Osteocyte (in vitro differentiated cells): ENCODE results near the genes CFC1 and LYPD1.

- PRO-cap: bidirectional peak, plus-strand start at chr2:130391398, minus-strand start at chr2:130391211; unidirectional peak, minus-strand start at chr2:130391800
These were observed 35.4 kb downstream of the PTPN18 start for GRCh38 chr2:130390869-130392019.

DNA sequence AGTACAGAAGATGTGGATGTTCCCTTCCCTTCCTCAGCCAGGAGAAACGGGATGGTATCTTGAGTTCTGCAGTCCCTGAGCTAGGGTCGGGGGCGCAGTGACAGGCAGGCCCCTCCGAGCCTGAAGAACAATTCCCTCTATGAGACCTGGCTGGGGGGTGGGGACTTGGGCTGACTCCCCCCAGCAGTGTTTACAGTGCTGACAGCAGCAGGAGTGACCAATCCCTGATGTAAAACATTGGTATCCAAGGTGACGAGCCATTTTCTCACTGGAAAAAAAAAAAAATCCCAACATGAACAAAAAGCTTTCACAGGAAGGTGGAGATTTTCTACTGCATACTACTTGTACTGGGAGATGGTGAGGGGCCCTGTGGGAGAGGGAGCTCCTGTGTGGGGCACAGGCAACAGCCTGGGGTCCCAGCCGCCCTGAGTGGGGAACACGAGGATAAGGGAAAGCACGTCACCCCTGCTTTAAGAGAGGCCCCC is at the start of gene CFC1:
Gene CFC1, minus strand, starts transcription at position 166 of the 485 bp plus-strand sequence.
- PRO-cap: no peak

DNA sequence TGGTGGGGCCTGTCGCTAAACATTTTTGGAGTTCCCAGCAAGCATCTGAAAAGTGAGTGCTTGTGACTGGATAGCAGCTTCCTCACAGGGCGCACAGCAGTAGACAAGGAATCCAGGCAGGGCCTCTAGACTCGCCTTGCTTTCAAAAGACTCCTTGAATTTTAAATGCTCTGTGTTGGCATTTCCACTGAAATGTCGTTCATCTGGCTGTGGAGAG is 126.3 kb downstream of the FAM168B start:
- PRO-cap: no peak

GRCh38 chr2:131127774-131128830 is 23.0 kb downstream of the PLEKHB2 start:
- PRO-cap: no peak

DNA sequence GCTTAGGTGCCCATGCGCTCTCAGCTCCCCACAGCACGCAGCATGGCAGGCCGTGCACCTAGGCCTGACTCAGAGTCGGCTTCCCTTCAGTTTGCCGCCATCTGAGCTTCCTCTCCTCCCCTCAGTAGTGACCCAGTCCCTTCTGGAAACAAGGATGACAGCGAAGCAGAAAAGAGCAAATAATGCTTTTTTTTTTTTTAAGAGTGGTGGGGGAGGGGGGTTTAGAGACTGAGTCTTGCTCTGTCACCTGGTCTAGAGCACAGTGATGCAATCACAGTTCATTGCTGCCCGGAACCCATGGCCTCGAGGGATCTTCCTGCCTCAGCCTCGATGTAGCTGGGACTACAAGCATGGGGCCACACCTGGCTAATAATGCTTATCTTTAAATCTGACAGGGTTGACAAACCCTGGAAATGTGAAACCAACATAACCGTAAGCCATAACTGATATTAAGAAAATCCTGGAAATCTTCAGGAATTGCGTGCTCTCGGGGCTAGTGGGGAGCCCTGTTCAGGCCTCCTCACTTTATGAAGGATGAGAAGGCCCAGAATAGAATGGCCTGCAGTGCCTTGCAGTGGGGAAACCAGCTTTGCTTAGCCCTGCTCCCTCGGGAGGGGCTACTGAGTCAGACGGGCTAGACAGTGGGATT is 5.7 kb downstream of the MZT2A start:
- PRO-cap: no peak

- PRO-cap: no peak
These were observed 105.5 kb upstream of the ANKRD30BL start for GRCh38 chr2:132267287-132267708.

- PRO-cap: no peak
These were observed 84.3 kb upstream of the GPR39 start for GRCh38 chr2:132332255-132332769.

GRCh38 chr2:132543110-132543947 is 126.7 kb downstream of the LYPD1 start:
- PRO-cap: no peak

DNA sequence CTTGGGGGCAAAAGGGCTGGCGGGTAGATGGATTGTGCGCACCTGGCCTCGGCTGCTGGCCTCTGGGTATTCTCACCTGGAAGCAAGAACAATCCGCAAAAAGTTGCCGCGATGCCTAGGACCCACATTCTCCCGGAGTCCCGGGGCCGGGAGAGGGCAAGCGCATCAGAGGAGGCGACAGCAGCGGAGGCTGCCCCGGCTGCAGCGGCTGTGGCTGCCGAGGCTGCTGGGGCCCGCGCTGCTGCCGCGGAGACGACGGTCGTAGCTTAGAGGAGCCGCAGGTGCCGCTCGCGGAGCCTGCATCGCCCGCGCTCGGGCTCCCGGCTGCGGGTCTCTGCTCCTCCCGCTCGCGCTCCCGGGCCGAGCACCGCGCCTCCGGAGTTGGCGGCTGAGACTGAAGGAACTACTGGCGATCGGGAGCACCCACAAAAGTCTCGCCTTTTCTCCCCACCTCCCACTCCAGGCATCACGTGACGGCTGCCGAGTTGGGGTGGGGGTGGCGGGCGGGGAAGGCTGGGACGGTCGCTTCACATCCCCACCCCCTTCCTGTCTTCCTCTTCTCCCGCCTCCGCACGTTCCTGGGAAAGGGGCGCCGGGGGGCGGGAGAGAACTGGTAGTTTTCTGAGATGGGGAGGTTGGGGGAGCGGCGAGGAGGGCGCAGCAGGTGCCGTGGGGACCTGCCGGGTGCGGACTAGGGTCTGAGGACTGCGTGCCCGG is at the start of gene LYPD1:
Gene LYPD1, minus strand, starts transcription at position 401 of the 717 bp plus-strand sequence.
- PRO-cap: no peak

- PRO-cap: no peak
These were observed 301.5 kb downstream of the NCKAP5 start for GRCh38 chr2:133266561-133267446.

DNA sequence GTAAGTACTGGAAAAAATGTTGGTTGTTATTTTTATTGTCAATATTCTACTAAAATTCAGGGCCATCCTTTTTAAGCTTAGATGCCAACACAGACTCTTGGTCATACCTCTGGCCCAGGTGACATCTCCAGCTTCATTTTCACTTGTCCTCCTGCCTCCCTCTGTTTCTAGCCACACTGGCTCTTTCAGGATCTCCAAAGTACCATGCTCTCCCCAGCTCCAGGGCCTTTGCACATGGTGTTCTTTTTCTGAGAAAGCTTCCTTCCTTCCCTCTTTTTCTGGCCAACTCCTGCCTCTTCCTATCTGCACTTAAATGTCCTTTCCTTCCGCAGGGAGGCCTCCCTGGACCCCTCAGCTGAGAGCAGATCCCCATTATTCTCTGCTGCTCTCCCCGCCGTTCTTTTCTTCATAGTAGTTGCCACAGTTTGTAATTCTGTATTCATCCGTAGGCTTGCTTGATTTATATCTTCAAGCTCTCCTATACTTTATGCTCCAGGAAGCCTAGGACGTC is 98.2 kb upstream of the MGAT5 start:
- PRO-cap: no peak

DNA sequence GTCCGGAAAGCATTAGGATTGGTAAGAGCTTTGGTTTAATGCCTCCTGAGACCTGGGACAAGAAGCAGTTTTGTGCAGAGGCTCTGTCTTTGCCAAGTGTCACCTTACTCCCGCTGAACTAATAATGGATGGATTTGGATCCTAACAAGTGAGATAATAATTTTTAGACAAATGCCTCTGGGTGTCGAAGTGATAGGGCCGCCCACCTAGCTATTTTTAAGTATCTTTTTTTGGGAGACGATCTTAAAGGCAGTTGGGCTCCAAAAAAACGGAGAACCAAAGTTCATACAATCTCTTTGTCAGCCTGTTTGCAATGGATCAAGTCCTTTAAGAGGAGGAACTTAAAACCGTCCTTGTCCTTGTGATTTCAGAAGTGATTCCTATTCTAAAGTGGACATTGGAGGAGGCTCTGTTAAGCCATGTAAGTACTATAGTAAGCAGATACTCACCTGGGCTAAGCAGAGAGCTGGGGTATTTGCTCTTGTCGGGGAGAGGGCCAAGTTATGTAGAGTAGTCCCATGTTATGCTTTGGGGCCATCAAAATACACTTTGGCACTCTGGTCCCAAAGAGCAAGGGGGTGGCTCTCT is 82.4 kb upstream of the MGAT5 start:
- PRO-cap: no peak

DNA sequence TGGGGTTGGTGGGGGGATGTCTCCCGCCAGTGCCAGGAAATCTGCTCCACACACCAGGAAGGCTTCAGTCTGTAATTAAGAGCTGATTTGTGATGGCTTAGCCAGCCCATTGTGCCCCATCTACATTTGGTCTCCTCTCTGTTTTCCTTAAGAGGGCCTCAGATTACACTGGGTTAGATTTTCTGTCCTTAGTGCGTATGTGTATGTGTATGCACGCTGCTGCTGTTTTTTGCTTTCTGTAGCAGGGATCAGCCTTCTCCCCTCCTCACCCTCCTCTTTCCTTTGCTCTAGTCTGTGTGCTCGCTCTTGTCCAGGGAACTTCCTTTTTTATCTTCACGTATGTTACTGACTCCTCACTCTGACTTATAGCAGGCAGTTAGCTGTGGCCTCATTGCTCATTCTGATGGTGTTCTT is 33.4 kb upstream of the MGAT5 start:
- PRO-cap: no peak

- PRO-cap: no peak
These were observed 1.7 kb upstream of the MGAT5 start for GRCh38 chr2:134251955-134252845.

DNA sequence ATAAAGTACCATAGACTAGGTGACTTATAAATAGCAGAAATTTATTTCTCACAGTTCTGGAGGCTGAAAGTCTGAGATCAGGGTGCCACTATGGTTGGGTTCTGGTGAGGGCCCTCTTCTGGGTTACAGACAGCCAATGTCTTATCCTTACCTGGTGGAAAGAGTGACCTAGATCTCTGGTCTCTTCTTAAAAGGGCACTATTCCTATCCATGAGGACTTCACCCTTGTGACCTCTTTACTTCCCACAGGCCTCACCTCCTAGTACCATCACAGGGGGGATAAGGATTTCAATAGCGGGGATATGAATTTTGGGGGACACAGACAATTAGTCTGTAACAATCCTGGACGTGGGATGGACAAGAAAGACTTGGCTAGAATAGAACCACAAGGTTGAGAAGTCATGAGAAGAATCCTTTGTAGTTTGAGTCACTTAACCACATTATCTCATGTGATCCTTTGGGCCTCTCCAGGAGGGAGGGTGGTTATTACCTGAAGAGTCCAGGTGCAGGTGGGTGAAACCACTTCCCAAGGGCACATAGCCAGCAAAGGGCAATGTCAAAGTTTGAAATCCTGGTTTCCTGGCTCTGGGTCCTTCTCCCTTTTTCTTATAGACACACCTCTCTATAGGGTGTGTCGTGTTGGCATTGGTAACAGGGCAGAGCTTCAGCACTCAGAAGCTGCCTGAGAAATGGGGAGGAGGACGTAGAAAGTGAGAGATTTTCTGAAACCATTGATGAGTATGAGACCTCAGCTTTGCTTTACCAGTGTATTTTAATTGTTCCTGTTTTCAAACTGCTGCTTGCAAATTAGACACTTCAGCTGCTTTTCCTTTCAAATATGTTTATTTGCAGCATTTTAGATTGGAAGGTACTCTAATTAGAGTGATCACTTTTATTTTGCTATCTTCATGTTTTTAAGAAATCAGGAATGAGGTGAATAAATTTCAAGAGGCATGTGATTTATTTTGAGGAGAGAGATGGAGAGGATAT is 137.8 kb downstream of the MGAT5 start:
- PRO-cap: no peak

DNA sequence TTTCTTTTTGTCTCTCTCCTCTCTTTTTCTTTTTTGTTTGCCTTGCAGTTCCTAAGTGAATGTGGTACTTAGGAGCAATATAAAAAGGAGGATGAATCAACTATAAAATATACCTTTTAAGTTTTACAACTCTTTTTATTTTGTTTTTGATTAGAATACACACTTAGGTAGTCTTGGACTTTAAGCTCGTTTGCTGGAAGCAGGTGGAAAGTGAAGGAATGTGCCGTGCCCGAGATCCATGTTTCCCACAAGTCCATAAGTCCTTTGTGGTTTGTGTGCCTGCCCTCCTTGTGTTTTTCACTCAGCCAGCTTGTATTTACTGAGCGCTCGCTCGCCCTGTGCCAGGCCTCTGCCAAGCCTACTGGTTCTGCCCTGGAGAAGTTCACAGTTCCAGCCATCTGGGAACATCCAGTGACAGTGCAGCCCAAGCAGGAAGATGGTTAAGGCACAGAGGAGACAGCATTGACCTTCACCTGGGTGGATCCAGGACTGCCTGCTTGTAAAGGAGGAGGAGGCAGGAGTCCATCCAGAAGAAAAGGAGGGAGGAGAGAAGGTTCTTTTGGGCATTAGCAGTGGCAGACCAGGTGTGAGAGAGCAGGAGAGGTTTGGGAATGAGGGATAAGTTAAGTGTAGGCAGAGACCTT is 142.7 kb downstream of the MGAT5 start:
- PRO-cap: no peak

DNA sequence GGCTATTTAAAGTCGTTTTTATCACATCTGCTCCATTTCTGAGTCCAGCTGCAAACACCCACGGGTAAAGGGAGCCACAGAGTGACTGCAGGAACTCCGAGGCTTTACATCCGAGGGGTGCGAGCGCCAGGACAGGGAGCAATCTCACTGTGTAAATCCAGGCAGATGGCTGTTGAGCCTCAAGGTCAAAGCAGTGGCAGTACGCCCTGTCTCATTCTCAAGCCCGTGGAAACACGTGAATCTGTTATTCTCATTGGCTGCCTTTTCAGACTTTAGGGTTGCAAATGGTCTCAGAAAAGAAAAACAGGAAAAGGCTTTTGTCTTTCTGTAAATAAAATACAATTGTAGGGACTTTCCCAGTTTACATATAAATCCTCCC is 40.7 kb downstream of the TMEM163 start:
- PRO-cap: no peak

DNA sequence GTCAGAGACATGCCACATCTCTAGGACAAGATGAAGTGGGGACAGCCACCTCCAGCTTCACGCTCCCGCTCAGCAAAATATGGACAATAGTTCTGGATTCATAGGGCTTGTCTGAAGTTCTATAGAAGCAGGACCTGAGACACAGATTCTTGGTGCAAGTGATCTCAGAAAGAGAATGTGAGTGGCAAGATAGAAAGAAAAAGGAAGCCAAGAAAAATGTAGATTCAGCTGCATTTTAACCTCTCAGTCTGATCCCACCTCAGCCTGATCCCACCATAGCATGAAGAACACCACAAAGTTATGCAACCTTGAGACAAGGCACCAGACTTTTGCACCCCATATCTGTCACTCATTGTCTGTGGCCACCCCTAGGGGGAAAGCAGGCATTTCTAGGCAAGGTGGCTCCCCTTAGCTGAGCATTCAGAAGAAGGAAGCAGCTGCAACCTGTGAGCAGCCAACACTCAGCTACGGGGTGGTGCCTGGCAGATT is 20.3 kb upstream of the TMEM163 start:
- PRO-cap: no peak

GRCh38 chr2:135074047-135074693 is 22.1 kb downstream of the RAB3GAP1 start:
- PRO-cap: no peak

DNA sequence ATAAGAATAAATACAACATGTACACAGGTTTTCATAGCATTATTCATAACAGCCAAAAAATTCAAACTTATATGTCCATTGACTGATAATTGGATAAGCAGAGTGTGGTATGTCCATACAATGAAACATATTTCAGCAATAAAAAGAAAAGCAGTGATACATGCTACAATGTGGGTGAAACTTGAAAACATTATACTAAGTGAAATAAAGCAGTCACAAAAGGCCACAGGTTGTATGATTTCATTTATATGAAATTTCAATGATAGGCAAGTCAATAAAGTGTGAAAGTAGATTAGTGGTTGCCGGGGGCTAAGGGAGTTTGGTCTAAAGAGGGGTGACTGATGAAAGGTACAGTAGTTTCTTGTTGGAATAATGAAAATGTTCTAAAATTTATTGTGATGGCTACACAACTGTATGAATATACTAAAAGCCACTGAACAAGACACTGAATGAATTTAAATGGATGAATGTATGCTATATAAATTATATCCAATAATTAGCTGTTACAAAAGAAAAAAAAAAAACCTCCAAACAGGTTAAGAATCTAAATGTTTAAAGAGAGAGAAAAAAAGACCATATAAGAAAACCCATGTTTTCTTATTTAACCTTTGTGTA is 45.4 kb downstream of the R3HDM1 start:
- PRO-cap: no peak